Measurements from ENCODE around the genes PEAK3 and SLC39A3.

GRCh38 chr19:2201568-2202145, 34.5 kb downstream of the PLEKHJ1 start:
- PRO-cap, result no peak
- RAMPAGE, long total RNA, 4 experiments, result no peak in any of the 4 experiments

DNA sequence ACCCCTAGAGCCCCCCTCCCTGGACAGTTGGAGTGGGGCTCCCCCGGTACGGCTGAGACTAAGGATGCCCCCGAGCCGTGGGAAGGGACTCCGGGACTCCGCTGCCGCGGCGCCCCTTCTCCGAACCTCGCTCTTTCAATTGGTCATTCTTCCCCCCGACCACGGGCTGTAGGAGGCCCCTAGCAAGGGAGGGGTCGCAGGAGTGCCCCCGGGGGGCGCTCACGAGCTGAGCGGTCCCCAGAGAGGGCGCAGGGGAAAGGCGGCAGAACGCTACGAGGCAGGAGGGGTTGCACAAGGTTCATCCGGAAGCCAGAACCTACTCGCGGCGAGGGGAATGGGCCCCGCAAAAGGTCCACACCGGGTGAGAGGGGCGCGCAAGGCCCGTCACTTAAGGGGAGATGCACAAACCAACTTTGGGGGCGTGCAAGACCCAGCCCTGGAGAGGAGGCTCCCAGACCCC, 3.1 kb downstream of the JSRP1 start:
- PRO-cap, result no peak
- RAMPAGE, long total RNA, 4 experiments, result no peak in any of the 4 experiments

- PRO-cap, result bidirectional peak, plus-strand start at chr19:2282302, minus-strand start at chr19:2282193
- RAMPAGE, long total RNA, 4 experiments, result start-site peak on the minus strand in 2 of 4 experiments, at chr19:2282140-2282213 at its widest, 11 to 19 reads per replicate
Observed at GRCh38 chr19:2281757-2282513, at the start of gene PEAK3. PEAK3 (minus strand) TSS chr19:2282175.

DNA sequence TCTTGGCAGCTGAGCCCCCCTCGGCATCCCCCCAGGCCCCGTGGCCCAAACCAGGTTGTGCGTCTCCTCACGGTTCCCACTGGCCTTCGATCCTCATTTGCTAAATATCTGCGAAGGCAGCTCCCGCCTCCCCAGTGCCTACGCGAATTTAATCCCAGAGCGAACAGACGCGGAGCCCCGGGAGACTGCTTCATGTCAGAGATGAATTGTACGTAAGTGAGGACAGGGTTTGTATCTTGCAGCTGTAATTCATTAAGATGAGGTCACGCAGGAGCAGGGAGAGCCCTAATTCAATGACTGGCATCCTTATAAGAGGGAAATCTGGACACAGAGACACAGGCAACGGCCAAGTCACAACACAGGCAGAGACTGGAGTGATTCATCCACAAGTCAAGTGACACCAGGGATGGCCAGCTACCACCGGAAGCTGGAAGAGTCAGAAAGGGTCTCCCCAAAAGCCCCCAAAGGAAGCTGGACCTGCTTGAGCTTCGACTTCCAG, 13.0 kb downstream of the LINGO3 start:
- PRO-cap, result no peak
- RAMPAGE, long total RNA, 4 experiments, result no peak in any of the 4 experiments

DNA sequence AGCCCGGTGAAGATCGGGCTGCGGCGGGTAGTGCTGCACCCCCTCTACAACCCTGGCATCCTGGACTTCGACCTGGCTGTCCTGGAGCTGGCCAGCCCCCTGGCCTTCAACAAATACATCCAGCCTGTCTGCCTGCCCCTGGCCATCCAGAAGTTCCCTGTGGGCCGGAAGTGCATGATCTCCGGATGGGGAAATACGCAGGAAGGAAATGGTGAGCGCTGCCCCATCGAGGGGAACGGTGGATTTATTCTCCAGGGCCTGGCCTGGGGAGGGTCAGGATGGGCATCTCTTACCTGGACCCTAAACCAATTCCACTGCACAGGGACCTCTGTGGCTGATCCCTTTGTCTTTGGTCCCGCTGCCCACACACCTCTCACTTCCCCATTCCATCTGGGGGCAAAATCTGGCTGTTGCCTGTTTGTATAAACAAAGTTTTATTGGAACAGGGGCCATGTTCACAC, 10.8 kb downstream of the TIMM13 start:
- PRO-cap, result no peak
- RAMPAGE, long total RNA, 4 experiments, result no peak in any of the 4 experiments

GRCh38 chr19:2475114-2475712, 714 bp upstream of the GADD45B start:
- PRO-cap, result bidirectional peak, plus-strand start at chr19:2475391, minus-strand start at chr19:2475280
- RAMPAGE, long total RNA, 4 experiments, result no peak in any of the 4 experiments

DNA sequence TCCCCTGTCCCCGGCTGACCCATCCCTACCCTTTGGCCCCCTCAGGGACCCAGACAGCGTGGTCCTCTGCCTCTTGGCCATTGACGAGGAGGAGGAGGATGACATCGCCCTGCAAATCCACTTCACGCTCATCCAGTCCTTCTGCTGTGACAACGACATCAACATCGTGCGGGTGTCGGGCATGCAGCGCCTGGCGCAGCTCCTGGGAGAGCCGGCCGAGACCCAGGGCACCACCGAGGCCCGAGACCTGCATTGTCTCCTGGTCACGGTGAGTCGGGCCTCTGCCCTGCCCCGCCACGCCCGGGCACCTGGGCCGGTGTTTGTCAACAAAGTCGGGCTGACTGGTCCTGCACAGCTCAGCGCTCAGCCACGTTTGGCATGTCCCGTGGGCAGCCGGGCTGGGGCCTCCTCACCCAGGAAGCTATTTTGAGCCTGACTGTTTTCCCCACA, 1.1 kb downstream of the GADD45B start:
- PRO-cap, result bidirectional peak, plus-strand start outside the sequence, minus-strand start at position 322 of the sequence
- RAMPAGE, long total RNA, 4 experiments, result no peak in any of the 4 experiments

DNA sequence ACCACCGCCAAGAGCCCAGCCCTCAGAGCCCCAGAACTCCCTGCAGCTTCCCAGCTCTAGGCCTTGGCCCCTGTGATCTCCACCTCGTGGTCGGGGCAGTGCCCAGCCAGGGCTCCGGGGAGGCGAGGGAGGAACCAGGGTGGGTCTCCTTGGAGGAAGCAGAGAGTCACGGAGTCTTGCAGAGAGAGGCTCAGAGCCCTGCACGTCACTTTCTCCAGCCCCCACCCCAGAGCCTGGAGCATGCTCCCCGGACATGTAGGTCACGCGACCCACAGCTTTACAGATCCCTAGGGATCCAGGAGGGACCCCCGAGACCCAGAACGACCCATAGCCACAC, 11.9 kb downstream of the GADD45B start:
- PRO-cap, result no peak
- RAMPAGE, long total RNA, 4 experiments, result no peak in any of the 4 experiments

DNA sequence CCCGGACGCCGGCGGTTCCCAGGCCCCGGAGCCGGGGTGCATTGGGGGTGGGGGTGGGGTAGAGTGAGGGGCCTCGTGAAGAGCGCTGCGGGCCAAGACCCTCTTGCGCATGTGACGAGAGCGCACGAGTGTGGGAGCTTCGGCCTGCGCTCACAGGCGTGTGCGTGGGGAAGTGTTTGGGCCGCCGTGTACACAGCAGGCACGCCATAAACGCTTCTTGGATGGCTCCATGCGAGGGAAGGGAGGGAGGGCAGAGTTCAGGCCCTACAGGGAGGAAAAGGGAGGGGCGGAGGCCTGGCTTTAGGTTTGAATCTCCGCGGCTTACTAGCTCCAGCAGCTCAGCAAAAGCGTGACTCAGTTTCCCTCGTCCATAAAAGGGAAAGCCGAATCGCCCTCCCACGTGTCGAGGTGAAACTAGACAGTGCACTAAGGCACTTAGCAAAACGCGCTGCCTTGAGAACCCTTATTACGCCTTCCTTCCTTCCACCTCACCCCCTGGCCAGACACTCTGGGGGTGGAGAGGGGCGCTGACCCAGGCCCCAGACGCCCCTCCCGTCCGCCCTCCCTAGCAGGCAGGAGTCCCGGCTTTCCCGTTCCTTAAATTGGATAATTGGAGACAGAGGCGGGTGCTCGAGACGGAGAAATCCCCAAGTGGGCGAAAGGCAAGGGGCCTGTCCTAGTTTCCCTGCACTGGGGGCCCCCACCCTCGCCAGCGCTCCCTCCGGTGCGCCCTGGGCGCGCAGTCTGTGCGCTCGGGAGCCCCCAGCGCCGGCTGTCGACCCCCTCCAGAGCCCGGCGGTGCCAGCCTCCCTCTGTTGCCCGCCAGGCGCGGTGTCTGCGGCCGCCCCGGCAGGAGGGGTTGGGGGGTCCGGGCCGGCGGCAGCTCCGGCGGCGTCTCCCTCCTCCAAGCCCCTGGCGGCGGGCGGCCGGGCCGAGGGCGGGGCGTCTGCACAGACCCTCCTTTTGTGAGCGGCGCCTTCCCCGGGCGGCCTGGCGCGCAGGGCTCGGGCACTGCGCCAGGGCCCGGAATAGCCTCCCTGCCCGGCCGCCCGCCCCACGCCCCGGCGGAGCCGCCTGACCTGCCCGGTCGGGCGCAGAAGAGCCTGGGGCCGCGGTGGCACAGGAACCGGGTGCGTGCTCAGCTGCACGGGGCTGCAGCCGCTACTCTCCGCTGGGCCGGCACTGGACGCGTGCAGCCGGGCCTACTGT, 12.8 kb downstream of the GADD45B start:
- PRO-cap, result bidirectional peak, plus-strand start at position 1,096 of the sequence, minus-strand start at position 1,001 of the sequence
- RAMPAGE, long total RNA, 4 experiments, result no peak in any of the 4 experiments

- PRO-cap, result no peak
- RAMPAGE, long total RNA, 4 experiments, result no peak in any of the 4 experiments
Observed at GRCh38 chr19:2507074-2507605, 31.2 kb downstream of the GADD45B start.

DNA sequence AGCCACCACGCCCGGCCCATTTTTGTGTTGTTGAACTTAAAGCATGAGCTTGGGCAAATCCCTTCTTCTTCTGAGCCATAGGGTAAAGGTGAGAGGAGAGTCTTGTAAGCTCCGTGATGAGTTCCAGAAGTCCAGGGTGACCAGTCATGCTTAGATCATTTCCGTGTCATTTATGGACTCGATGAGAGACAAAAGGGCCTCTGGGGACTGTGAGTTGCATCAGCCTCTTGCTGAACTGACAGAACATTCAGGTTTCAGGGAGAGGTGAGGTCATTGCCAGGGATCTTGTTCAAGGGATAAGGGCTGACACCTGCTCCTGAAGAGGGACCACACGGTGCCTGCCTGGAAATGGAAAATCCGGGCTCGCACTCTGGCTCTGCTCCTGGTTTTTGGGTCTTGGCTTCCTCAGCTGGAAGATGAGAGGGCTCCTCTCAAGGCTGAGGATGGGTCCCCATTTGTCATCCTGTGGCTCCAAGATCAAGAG, 53.6 kb downstream of the GADD45B start:
- PRO-cap, result no peak
- RAMPAGE, long total RNA, 4 experiments, result no peak in any of the 4 experiments

- PRO-cap, result no peak
- RAMPAGE, long total RNA, 4 experiments, result no peak in any of the 4 experiments
Observed at GRCh38 chr19:2533605-2534011, 57.7 kb downstream of the GADD45B start.

DNA sequence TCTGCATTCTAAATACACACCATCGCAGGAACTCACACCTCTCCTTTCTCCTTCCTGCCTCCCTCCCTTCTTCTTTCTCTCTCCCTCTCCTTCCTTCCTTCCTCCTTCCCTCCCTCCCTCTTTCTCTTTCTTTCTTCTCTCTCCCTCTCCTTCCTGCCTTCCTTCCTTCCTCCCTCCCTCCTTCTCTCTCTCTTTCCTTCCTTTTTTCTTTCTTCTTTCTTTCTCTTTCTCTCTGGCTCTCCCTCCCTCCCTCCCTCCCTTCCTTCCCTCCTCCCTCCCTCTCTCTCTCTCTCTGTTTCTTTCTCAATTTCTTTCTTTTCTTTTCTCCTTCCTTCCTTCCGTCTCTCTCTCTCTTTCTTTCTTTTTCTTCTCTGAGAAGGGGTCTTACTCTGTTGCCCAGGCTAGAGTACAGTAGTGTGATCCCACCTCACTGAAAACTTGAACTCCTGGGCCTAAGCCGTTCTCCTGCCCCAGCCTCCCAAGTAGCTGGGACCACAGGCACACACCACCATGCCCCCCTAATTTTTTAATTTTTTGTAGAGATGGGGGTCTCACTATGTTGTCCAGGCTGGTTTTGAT, 64.0 kb downstream of the GADD45B start:
- PRO-cap, result no peak
- RAMPAGE, long total RNA, 4 experiments, result no peak in any of the 4 experiments

DNA sequence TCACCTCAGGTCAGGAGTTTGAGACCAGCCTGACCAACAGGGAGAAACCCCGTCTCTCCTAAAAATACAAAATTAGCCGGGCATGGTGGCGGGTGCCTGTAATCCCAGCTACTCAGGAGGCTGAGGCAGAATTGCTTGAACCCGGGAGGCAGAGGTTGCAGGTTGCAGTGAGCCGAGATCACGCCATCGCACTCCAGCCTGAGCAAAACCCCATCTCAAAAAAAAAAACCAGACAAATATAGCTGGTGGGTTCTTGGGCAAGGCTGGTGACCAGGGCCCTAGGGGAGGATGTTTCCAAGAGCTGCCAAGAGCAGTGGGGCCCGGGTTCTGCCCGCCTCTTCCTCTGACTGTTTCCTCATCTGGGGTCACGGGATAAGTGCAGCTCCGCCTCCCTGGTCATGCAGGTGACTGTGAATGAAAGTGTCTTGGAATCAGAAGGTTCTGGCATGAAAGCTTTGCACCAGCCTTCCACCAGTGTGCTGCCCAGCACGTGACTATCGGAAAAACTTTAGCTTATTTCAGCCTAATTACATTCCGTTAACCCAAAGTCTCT, 85.9 kb downstream of the GNG7 start:
- PRO-cap, result bidirectional peak, plus-strand start at position 434 of the sequence, minus-strand start at position 345 of the sequence
- RAMPAGE, long total RNA, 4 experiments, result no peak in any of the 4 experiments

- PRO-cap, result no peak
- RAMPAGE, long total RNA, 4 experiments, result no peak in any of the 4 experiments
Observed at GRCh38 chr19:2693826-2694137, 8.7 kb downstream of the GNG7 start.

GRCh38 chr19:2739846-2740516, at the start of gene SLC39A3:
SLC39A3 (minus strand) TSS chr19:2740017.
- PRO-cap, result unidirectional peak, minus-strand start at chr19:2740017
- RAMPAGE, long total RNA, 4 experiments, result start-site peak on the minus strand in 1 of 4 experiments, at chr19:2740019-2740053 at its widest, 90 reads per replicate

DNA sequence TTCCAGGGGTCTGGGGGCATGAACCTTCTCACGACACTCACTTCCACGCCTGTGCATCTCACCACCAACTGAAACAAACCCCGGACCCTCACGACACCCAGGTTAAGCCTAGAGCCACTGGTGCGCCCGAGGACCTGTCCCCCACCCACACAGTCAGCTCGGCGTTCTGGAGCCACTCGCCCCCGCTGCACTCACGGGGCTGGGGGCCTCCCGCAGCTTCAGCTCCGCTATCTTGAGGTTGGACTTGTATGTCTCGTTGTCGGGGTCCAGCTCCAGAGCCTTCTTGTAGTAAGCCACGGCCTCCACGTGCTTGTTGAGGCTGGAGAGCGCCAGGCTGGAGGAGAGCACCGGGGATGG, 20.8 kb downstream of the SGTA start:
- PRO-cap, result no peak
- RAMPAGE, long total RNA, 4 experiments, result no peak in any of the 4 experiments

GRCh38 chr19:2762773-2763469, 20.2 kb downstream of the SGTA start:
- PRO-cap, result no peak
- RAMPAGE, long total RNA, 4 experiments, result no peak in any of the 4 experiments

GRCh38 chr19:2790112-2790609, 4.9 kb downstream of the THOP1 start:
- PRO-cap, result no peak
- RAMPAGE, long total RNA, 4 experiments, result no peak in any of the 4 experiments

- PRO-cap, result no peak
- RAMPAGE, long total RNA, 4 experiments, result no peak in any of the 4 experiments
Observed at GRCh38 chr19:3034253-3034784, 5.2 kb upstream of the TLE2 start.